Measurements from ENCODE around the gene POPDC3.

GRCh38 chr6:103675706-103676091, 1184.0 kb downstream of the HACE1 start:
- PRO-cap: no peak

DNA sequence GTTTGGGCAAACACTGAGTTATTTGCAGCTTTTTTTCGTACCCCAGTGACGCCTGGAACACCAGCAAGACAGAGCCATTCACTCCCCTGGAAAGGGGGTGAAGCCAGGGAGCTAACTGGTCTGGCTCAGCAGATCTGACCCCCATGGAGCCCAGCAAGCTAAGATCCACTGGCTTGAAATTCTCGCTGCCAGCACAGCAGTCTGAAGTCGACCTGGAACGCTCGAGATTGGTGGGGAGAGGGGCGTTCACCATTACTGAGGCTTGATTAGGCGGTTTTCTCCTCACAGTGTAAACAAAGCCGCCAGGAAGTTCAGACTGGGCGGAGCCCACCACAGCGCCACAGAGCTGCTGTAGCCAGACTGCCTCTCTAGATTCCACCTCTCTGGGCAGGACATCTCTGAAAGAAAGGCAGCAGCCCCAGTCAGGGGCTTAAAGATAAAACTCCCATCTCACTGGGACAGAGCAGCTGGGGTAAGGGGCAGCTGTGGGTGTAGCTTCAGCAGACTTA, 188.5 kb downstream of the HACE1 start:
- PRO-cap: no peak

DNA sequence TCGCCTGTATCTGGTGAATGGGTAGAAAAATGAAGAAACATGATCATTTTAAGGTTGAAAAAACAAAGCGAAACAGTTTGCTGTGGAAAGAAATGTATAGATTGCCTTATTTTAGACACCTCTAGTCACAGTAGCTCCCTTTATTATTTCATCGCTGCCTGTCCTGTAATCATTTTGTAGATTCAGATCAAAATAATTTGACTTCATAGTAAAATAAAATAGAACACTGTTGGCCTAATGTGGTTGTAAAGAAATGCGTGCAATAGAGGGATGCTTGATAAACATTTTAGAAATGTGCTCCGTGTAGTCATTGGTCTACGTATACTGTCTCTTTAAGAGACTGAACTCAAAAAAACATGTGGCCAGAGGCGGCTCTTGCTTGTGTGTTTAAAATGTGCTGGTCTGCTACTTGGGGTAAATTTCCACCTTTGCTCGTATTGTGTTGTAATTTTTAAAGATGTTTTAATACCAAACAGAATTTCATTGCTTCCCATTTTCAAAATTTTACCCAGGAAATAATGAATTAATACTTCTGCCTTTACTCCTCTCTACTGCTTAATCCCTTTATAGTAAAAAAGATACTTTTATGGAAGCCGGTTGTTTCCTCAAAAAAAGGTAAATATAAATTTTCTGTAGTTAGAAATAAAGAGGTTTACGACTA, 1.8 kb downstream of the LIN28B start:
- PRO-cap: no peak

DNA sequence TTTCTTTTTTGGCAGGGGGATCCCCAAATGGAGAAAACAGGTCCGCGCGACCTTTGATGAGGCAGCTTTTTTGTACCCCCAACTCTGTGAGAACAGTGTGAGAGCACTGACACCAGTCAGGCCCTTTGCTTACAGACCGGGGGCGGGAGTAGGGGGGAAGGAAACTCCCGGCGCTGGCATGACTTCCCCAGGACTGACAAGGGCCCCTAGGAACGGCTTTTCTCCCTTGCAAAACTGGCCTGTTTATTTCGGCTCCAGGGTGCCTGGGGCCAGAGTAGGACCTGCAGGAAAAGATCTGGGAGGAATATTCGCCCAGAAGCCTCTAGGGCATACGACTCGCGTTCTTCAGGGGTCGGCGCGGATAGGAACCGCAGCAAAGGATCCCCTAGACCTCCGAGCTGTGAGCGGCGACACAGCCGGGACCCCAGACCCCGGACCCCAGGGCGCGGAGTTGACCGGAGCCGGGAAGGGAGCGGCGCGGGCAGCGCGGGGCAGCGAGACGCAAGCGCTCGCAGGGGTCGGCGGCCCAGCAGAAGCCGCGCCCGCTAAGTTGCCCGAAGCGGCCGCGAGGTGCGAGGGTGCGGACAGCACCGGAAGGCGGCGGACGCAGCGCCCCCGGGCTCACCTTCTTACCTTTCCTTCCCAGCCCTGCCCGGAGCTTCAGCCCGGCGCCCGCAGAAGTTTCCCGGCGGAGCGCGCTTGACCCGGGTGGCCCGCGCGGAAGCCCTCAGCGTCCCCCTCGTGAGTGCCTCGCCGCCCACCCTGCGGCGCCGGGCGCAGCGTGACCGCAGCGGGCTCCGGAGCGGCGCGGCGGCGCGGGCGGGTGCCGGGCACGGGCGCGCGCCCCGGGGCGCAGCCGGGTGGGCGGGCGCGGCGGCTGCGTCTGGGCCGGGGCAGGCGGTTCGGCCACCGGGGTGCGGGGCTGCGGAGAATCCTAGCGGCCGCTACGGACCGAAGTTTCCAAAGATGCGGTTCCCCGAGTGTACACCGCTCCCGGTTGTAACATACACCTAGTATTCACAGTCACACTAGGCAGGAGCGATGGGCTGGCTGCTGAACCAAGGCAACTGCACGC, at the start of gene POPDC3:
Gene POPDC3, minus strand, starts transcription at position 815 of the 1,075 bp plus-strand sequence.
- PRO-cap: no peak

- PRO-cap: unidirectional peak, minus-strand start at chr6:105454974
Observed at GRCh38 chr6:105454900-105455099, 51.9 kb upstream of the PREP start.

DNA sequence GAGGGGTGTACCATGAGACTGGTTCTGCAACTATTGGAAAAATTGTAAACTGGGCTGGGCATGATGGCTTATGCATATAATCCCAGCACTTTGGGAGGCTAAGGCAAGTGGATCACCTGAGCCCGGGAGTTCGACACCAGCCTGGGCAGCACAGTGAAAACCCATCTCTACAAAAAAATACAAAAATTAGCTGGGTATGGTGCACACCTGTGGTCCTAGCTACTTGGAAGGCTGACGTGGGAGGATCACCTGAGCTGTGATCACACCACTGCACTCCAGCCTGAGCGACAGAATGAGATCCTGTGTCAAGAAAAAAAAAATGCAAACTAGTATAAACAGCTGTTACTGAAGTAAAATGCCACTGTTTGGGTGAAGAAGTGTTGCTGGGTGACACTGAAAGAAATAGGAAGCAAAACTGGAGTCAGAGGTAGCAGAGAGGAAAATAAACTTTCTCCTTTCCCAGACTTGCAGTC, 241.1 kb upstream of the PREP start:
- PRO-cap: no peak

DNA sequence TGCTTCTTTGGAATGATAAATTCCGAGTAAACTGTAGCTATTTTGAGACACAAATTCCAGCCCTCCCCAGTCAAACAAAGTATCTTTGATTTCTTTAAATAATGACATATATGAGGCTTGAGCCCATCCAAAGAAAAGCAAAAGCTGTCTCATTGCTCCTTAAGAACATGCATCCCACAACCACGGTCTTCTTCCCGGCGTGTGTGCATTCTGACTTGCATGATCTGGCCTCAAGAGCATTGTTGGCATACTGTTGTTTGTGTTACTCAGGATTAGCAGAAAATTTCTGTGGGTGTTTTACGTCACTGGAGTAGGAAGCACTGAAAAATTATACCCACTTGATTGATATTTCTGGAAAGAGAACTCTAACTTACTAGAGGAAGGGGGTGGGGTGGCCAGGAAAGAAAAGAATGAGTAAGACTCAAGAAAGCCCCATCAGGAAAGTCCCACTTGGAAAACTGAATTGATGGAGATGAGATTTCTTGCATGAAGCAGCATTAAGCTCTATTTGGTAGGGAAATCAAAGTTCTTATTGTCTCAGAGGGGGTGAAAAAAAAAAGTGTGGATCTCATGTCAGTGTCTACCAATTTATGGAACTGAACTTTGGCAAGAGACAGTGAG, 326.2 kb upstream of the PRDM1 start:
- PRO-cap: no peak

- PRO-cap: no peak
Observed at GRCh38 chr6:105794118-105794879, 291.8 kb upstream of the PRDM1 start.

GRCh38 chr6:105895933-105896698, 190.0 kb upstream of the PRDM1 start:
- PRO-cap: no peak

DNA sequence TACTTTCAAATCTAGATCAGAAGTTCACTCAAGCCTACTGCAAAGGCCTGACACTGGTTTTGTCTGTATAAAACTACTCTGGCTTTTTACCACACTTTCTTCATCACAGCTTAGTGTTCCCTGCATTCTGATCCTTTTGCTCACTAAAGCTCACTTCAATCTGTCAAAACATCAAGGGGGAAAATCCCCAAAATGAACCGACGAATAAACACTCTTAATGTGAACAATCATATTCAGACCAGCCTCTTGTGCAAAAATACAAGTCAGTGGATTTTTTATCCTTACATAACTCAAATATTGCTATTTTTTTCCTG, 98.5 kb downstream of the PRDM1 start:
- PRO-cap: no peak

DNA sequence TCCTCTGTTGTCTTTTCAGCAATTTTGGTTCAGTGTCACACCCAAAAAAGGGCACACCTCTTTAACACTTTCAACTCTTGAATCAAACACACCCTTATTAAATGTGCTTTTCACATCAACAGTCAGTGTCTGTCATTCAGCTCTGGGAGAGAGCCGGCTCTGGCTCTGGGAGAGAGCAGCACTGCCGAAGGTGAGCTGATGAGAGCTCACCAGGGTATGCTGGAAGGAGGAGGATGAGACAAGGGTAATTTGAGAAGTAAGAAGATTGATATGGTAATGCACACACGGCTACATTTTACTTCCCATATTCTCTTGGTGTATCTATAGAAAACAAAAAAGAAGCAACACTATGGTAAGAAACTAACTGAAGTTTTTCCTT, 134.2 kb downstream of the RTN4IP1 start:
- PRO-cap: no peak

GRCh38 chr6:106509933-106510994, 119.0 kb downstream of the RTN4IP1 start:
- PRO-cap: bidirectional peak, plus-strand start at chr6:106510928, minus-strand start at chr6:106510661

DNA sequence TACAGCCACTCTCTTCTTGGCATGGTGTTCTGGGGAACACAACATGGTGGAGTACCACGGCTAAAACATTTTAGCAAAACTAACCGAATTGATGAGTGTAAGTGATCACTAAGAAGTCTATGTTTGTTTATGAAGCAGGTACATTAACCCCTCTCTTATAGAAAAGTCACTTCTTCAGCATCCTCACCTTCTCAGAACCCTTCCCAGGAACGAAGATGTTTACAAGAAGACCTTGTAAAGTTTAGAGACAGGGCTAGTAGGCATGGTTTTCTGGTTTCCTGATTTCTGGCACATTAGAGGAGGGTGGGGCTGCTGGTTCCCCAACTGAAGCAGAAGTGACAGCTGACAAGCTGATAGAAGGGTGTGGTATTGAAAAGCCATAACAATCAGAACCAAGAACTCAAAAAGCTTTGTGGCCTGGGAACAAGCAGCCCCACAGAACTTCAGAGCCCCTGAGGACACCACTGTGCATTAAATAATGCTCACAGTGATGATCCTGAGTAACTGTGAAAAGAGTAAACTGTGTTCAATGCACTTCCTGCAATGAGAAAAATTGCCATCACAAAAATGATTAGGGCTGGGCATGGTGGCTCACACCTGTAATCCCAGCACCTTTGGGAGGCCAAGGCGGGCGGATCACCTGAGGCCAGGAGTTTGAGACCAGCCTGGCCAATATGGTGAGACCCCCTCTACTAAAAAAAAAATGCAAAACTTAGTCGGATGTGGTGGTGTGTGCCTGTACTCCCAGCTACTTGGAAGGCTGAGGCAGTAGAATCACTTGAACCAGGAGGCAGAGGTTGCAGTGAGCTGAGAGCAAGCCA, 91.1 kb downstream of the RTN4IP1 start:
- PRO-cap: no peak

DNA sequence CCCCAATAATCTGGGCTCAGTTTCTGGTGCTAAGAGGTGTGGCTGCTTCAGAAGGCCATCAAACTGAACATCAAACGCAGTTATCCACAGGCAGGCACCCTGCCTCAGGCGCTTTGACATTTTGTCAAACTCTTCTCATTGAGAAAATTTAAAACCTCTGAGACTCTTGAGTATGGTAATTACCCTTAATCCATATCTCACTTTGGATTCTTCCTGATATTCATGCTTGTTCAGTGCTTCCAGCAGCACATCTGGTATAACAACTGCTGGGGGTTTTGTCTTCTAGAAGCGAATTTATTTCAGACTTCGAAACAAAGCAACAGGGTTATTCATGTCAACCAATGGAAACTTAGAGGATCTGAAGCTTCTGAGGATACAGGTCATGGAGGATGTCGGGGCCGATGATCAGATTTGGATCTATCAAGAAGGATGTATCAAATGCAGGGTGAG, 68.2 kb downstream of the RTN4IP1 start:
- PRO-cap: no peak

DNA sequence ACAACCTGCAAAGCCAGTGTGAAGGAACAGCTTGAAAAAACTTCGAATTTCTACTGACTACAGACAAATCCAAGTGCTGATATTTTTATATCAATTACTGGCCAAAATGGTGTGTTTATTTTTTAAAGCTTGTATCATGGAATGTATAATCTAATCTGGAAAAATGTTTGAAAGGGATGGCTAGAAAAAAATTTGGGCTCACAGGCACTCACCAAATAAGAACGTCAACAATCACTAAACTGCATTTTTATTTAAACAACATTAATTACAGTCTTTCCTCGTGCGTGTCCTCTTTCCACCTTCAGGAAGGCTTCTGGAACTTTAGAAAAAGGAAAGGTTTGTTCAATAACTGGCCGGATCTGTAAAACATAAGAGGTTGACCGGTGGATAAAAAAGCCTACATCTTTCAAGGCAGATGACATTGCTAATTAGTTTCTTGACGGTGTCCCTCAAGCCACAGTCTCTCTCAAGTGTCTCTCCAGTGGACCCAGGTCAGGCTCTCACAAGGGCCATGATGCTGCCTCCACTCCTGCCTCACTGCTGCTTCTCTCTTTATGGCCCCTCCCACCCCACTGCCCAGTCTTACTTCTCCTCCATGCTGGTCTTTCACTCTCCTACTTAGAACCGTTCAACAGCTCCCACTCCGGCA, 57.4 kb downstream of the RTN4IP1 start:
- PRO-cap: no peak

GRCh38 chr6:106693381-106693841, 64.0 kb downstream of the QRSL1 start:
- PRO-cap: no peak

GRCh38 chr6:106746296-106747136, 117.1 kb downstream of the QRSL1 start:
- PRO-cap: no peak

DNA sequence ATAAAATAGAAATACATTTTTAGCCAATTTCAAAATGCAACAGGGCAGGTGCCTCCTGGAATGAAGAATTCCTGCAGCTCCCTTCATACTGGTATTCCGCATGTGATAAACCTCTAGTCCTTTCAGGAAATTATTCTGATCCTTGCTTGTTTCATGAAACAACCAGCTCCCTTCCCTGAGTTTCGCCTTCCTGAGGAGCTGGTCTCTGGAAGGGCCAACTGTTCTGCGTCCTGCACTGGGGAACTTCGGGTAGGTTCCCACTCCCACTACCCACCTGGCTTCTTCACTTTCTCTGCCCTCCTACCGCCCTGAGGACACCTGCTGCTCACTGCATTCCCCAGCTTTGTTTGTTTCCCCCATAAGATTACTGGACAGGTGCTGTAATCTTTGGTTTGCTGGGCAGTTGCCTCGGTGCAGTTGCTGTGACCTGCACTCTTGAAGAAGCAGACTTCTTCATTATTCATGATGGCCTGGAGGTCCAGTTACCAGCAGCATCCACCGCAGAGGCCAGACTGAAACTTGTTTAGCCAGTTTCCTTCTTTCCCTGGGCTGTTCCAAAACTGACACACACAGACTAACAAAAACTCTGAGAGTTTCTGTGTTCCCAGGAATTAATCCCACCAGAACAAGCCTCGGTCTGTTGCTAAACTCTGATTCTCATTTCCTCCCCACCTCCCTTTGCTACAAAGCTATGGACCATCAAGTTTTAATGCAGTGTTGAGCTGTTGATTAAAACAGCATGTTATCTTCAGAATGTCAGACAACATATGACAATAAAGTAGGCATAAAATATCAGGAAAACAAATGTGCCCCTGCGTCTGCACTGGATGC, 144.0 kb downstream of the QRSL1 start:
- PRO-cap: no peak

GRCh38 chr6:106785127-106785668, 155.8 kb downstream of the QRSL1 start:
- PRO-cap: no peak

DNA sequence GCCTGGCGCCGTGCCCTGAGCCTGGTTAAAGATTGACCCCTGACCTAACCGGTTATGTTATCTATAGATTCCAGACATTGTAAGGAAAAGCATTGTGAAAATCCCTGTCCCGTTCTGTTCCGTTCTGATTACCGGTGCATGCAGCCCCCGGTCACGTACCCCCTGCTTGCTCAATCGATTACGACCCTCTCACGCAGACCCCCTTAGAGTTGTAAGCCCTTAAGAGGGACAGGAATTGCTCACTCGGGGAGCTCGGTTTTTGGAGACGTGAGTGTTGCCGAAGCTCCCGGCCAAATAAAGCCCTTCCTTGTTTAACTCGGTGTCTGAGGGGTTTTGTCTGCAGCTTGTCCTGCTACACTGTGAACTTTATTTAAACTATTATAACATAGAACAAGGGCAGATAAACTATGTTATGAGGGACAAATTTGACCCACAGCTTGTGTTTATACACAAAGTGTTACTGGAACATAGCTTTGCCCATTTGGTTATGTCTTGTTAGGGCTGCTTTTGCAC, 49.6 kb downstream of the CD24 start:
- PRO-cap: no peak

Data from sternocleidomastoid (tissue), 1 donor.